ENCODE data around the genes OR5H2, GPR15 and ST3GAL6.

- PRO-cap = no peak
These were observed at the start of gene OR5H2 for GRCh38 chr3:98282188-98282689. TSS of gene OR5H2 (plus strand) at chr3:98282505.

GRCh38 chr3:98531828-98532560, at the start of gene GPR15:
TSS of gene GPR15 (plus strand) at chr3:98531978.
- PRO-cap = unidirectional peak, plus-strand start at chr3:98531906

GRCh38 chr3:98734334-98734636, 28.9 kb upstream of the ST3GAL6 start:
- PRO-cap = unidirectional peak, minus-strand start at chr3:98734482

DNA sequence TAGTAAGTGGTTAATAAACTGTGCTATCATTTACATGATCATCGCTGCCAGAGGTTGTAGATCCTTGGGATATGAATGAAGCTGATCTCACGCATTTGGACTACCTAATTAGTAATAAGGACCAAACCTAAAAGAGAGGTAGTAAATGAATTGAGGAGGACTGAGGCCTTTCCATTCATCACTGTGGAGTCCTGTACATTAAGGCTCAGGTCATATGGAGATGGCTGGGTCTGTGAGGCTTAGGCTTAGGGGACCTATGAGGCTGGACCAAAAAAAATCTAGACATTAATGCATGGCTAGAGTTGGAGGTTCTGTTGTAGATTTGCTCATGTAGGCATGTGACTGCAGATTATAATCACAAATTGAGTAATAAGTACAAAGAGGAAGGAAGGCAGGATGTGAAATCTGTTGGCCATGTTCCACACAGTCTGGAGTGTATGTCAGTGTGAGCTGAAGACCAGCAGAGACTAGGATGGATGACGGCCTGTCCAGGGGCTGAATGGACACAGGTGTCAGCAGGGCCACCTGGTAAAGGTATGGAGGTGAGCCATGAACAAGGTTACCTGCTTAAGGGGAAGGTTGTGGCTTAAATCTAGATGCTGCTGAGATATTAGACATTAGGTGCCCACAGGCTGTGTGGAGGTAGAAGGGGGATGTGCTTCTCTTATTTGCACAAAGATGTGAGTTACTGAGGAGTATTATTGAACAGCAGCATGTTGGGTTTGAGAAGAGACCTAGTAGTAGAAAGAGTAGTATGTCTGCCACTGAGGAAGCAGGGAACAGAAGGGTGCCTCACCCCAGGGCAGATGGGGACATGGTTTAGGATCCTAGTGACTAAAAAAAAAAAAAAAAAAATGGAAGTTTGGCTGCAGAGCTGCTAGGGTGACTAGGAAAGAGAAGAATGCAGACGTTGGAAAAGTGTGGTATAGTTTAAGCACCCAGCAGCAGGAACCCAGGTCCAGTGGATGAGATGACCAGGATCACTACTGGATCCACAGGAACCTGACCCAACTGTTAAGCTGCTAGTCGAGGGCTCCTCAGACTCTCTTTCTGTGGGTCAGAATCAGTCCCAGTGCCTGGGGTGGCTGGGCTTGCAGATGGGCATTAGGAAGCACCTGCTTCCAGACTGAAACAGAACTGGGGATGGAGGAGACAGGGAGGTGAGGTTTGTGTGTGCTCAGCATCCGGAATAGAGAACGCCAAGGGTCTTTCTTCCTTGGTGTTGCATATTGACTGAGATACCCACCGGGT, at the start of gene ST3GAL6:
ST3GAL6 (plus strand) TSS at position 443 of the 1,251 bp plus-strand sequence.
- PRO-cap = unidirectional peak, plus-strand start at position 463 of the sequence

GRCh38 chr3:99641052-99641524, 2.7 kb downstream of the COL8A1 start:
- PRO-cap = no peak

DNA sequence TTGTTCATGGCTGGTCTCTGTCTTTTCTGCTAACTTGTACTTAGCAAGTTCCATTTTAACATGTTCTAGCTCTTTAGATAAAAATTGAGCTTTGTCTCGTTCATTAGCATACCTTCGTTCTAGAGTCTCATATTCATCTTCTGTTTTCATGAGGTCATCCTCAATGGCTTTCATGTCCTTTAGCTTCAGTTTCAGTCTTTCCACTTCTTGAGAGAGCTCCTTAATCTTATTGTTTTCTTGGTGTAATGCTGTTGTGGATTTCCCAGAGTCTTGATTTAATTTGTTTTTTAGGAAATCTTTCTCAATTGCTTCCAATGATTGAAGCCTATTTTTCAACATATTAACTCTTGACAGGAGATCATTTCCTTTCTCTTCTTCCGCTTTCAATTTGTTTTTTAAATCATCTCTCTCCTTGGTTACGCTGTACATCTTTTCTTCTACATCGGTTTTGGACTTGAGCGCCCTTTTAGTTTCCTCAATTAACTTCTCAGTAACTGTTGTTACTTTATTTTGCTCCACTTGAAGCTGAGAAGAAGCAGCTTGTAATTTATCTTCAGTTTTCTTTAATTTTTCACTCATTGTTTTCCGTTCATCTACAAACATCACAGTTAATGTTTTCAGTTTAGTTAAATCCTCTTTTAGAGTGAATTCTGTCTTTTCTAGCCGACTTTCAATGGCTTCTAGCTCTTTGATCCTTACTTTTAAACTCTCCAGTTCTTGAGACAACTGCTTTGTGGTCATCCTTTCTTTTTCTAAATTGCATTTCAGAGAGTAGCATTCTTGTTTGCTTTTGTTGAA, 32.1 kb downstream of the CMSS1 start:
- PRO-cap = no peak

- PRO-cap = unidirectional peak, plus-strand start at chr3:99925825
These were observed 107.8 kb downstream of the CMSS1 start for GRCh38 chr3:99925391-99925967.

- PRO-cap = no peak
These were observed 73.4 kb downstream of the FILIP1L start for GRCh38 chr3:100041014-100041146.

- PRO-cap = bidirectional peak, plus-strand start at chr3:100047932, minus-strand start at chr3:100047772
These were observed 66.7 kb downstream of the FILIP1L start for GRCh38 chr3:100047354-100048329.

- PRO-cap = no peak
These were observed 4.4 kb downstream of the NIT2 start for GRCh38 chr3:100338911-100339450.

DNA sequence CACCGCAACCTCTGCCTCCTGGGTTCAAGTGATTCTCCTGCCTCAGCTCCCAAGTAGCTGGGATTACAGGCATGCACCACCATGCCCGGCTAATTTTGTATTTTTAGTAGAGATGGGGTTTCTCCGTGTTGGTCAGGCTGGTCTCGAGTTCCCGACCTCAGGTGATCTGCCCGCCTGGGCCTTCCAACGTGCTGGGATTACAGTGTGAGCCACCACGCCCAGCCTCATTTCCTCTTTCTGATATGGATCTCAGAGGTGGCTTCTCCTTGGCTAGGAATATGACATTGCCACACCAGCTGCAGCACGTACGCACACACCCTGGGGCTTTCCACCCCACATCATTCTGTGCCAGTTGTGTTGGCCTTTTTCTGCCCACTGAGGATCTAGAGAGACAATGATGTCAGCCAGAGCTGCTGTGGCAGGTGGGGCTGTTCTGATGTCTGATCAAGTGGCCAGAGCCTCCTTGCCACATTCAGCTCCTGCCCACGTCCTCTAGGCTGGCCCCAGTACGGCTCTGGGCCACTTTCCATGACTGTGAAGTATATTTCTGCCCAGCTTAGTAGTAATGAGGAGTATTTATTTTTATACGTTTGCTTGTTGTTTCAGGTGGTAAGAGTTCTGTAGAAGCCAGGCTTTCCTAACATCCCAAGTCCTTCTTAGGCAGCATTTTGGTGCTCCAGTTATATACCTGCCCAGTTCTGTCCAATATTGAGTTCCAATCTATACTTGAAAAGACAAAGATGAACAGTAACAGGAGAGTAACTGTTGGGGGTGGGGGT, 29.1 kb downstream of the TMEM45A start:
- PRO-cap = no peak

- PRO-cap = no peak
These were observed 4.6 kb downstream of the ADGRG7 start for GRCh38 chr3:100613993-100614507.

DNA sequence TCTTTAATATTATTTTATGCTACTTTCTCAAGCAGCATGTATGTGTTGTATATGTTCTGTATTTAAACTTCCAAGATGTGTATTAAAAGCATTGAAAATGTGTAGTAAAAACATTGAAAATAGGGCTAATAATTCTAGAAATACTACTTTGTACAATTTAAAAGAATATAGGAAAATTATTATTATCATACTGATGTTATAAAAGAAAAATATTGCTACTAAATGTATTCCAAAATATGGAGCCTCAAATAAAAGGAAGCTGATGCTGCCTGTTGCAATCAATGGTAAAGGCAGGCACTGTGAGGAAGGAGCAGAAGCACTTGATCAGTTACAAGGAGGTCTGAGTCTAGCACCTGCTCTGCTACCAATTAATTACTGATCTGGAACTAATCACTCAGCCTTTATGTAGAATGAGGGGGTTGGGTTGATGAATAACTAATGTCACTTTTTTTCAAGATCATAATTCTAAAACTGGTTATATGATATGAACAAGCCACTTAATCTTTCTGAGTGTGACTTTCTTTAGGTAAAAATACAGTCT, 5.5 kb downstream of the ADGRG7 start:
- PRO-cap = no peak

GRCh38 chr3:100635211-100635868, 25.9 kb downstream of the ADGRG7 start:
- PRO-cap = no peak

GRCh38 chr3:100713471-100713972, 4.2 kb downstream of the TFG start:
- PRO-cap = no peak

DNA sequence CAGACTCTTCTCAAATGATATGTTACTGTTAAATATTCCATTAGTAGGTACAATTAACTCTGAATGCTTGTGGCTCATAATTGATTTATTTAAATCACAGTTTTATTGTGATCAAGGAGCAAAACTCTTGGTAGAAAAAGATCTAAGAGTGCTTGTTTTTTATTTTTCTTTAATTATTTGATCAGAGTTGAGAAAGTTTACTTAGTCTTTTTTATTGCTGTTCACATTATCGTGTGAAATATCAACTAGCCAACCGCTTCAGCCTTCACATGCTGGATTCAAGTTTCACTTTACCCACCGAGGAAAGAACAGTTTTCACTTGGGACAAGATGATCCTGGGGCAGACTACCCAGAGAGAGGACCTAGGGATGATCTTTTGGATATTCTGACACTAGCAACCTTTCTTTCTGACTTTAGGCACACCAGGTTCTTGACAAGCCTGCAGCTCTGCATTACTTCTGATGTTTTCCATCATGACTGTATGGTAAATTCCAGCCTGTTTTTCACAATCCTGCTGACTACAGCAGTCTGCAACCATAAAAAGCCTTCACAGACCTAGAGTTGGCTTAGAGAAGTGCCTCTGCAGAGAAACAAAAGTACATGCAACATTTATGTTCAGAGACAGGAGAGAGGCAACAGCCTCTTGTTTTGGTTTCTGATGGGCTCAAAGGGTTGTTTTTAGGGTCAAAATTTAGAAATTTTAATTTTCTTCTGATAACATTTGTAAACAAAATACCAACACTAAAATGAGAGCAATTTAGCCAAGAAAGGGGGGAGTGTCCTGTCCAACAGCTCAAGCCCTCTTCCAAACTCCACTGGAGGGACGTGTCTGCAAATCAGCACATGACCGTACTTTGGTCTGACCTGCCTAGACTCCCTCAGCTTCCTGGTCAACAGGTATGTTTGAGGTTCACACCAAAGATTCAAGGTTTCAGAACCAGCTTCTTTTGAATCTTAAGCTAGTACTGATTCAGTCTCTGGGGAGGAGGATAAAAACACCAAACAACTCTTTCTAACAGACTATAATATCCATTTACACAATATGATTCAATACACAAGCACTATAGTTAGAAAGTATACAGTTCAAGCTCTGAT, 904 bp downstream of the ABI3BP start:
- PRO-cap = bidirectional peak, plus-strand start at position 608 of the sequence, minus-strand start at position 470 of the sequence; bidirectional peak, plus-strand start at position 850 of the sequence, minus-strand start at position 817 of the sequence

DNA sequence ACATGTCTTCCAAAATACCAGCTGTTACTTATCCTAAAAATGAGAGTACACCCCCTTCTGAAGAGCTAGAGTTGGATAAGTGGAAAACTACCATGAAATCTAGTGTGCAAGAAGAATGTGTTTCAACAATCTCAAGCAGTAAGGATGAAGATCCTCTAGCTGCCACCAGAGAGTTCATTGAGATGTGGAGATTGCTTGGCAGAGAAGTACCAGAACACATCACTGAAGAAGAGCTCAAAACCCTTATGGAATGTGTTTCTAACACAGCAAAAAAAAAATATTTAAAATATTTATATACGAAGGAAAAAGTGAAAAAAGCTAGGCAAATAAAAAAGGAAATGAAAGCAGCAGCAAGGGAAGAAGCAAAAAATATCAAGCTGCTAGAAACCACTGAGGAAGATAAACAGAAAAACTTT, 3.2 kb downstream of the TRMT10C start:
- PRO-cap = no peak

- PRO-cap = no peak
These were observed 689 bp upstream of the RPL24 start for GRCh38 chr3:101687078-101687736.

GRCh38 chr3:101691958-101692356, 5.4 kb upstream of the RPL24 start:
- PRO-cap = no peak

- PRO-cap = no peak
These were observed 16.6 kb upstream of the RPL24 start for GRCh38 chr3:101703112-101703613.